ENCODE results near the genes HERPUD2, AOAH and GPR141.

GRCh38 chr7:35694706-35695395 lies at the start of gene HERPUD2:
Gene HERPUD2 (minus strand): TSS chr7:35695135.
- PRO-cap, result bidirectional peak, plus-strand start at chr7:35694747, minus-strand start at chr7:35694601; bidirectional peak, plus-strand start at chr7:35694945, minus-strand start at chr7:35694918
CAGE:
- cytosol, long polyA minus RNA, result start-site peak on the minus strand at chr7:35695071-35695151, 18 reads
- cytosol, long polyA plus RNA, result start-site peak on the minus strand at chr7:35694883-35694901, 19 and 71 reads in 2 replicates; start-site peak on the minus strand at chr7:35695126-35695144, 174 and 170 reads in 2 replicates
- long polyA plus RNA, result no peak
- nucleus, long polyA minus RNA, result start-site peak on the minus strand at chr7:35694880-35694901, 46 reads; start-site peak on the minus strand at chr7:35695126-35695143, 244 reads
- nucleus, long polyA plus RNA, result no peak

GRCh38 chr7:35725129-35725774 lies 30.3 kb upstream of the HERPUD2 start:
- PRO-cap, result no peak
CAGE:
- cytosol, long polyA minus RNA, result no peak
- cytosol, long polyA plus RNA, result no peak
- long polyA plus RNA, result no peak
- nucleus, long polyA minus RNA, result no peak
- nucleus, long polyA plus RNA, result no peak

DNA sequence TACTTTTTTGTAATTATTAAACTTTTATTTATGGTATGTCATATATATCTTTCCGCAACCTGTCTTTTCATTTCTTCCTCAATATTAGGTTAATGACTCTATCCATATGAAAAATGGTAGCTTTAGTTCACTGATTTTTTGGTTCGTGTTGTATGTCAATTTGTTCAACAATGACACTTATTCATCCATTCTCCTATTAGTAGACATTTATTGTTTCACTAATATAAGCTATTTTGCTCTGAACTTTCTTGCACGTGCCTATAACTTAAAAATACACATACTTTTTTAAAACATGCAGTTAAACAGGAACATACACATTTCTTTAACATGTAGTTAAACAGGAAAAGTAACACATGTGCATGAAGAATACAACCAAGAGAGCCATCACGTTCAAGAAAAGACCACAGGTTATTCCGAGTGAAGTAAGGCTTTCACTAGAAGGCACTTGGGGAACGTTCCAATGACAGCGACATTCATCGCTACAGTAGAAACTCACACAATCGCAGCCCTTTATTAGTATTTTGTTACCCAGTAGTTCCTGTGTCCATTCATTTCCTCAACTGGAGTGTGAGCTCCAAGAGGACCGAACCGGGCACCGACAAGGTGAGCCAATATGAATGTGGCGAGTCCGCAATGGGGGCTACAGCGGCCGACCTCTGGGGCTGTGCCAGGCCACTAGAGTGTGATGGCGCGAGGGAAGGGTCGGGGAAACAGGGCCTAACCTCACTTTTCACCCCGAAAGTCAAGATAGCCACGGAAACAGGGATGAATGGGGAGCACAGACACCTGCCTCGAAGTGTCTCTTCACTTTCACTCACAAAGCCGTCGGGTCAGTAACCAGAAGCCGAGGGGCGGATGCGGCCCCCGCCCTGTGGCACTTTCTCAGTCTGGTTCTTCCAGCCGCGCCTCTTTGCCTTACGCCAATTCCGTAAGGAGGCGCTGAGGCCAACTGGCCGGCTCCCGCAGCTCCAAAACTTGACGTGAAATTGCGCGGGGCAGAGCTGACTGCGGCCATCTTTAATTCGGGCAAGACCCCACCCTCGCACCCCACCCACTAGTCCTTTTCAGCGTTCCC lies 820 bp upstream of the SEPTIN7 start:
- PRO-cap, result unidirectional peak, plus-strand start at position 437 of the sequence; bidirectional peak, plus-strand start at position 675 of the sequence, minus-strand start at position 562 of the sequence; bidirectional peak, plus-strand start at position 971 of the sequence, minus-strand start at position 835 of the sequence
CAGE:
- cytosol, long polyA minus RNA, result no peak
- cytosol, long polyA plus RNA, result no peak
- long polyA plus RNA, result no peak
- nucleus, long polyA minus RNA, result no peak
- nucleus, long polyA plus RNA, result no peak

DNA sequence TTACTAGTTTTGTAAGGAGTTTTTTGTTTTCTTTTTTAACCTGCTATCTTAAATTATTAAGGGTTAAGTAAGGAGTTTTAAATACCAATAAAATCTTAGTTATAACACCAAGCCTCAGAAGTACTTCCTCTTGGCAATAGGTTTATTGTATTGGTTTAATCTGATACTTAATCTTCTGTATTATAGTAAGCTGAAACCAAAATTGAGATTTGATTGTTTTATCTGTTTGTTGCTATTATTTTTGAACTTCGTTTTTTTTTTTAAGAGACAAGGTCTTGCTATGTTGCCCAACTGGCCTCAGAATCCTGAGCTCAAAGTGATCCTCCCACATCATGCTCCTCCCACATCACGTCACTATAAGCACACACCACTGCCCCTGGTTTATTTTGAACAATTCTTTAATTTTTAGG lies 83.9 kb downstream of the SEPTIN7 start:
- PRO-cap, result no peak
CAGE:
- cytosol, long polyA minus RNA, result no peak
- cytosol, long polyA plus RNA, result no peak
- long polyA plus RNA, result no peak
- nucleus, long polyA minus RNA, result no peak
- nucleus, long polyA plus RNA, result no peak

- PRO-cap, result no peak
CAGE:
- cytosol, long polyA minus RNA, result no peak
- cytosol, long polyA plus RNA, result no peak
- long polyA plus RNA, result no peak
- nucleus, long polyA minus RNA, result no peak
- nucleus, long polyA plus RNA, result no peak
These were observed 68.6 kb upstream of the EEPD1 start for GRCh38 chr7:36084393-36084974.

DNA sequence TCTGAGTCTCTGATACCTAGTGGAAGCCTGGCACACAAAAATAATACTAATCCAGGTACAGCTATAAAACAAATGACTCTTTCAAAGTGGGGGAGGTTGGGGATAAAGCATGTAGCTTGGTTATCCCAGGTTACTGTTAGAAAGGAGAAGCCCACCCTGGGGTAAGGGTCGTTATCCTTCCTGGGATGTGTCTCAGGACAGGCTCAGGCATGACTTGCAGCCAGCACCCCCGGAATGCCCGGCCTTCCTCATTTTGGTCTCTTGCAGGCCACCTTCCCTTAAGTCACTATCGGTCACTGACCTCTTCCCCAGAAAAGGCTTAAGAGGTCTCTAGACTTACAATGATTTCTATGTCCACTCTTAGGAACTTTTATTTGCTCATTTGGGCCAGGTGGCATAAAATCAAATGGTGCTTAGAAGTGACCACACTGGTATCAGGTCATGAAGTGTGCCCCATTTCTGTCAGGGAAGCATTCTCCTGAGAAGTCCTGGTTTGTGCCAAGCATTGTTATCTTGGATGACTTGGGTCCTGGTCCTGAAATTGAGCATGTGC lies 37.7 kb downstream of the EEPD1 start:
- PRO-cap, result no peak
CAGE:
- cytosol, long polyA minus RNA, result no peak
- cytosol, long polyA plus RNA, result no peak
- long polyA plus RNA, result no peak
- nucleus, long polyA minus RNA, result no peak
- nucleus, long polyA plus RNA, result no peak

- PRO-cap, result no peak
CAGE:
- cytosol, long polyA minus RNA, result no peak
- cytosol, long polyA plus RNA, result no peak
- long polyA plus RNA, result no peak
- nucleus, long polyA minus RNA, result no peak
- nucleus, long polyA plus RNA, result no peak
These were observed 56.3 kb downstream of the EEPD1 start for GRCh38 chr7:36209074-36210126.

DNA sequence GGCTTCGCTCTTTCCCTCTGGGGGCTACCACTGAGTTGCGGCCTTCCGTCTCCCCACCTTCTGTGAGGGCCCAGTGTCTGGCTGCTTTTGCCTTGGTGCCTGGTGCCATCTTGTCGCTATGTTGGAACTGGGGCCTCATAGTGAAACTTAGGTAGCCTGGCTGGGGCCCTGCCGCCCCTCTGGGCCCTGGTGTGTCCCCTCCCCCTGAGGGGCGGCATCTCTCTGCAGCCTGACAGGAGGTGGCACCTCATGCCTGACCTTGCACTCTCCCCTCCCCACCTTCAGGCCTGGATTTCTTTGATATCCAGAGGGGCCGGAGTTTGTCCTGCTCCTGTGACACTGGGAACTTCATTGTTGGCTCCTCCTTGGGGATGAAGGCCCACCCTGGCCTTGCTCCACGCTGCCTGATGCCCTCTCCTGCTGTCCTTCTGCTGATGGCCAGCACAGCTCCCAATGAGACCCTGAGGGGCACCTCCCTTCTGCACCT lies 144.2 kb downstream of the ANLN start:
- PRO-cap, result no peak
CAGE:
- cytosol, long polyA minus RNA, result no peak
- cytosol, long polyA plus RNA, result no peak
- long polyA plus RNA, result no peak
- nucleus, long polyA minus RNA, result no peak
- nucleus, long polyA plus RNA, result no peak

GRCh38 chr7:36724051-36724930 lies at the start of gene AOAH:
Gene AOAH (minus strand): TSS chr7:36724494.
- PRO-cap, result no peak
CAGE:
- cytosol, long polyA minus RNA, result no peak
- cytosol, long polyA plus RNA, result no peak
- long polyA plus RNA, result no peak
- nucleus, long polyA minus RNA, result no peak
- nucleus, long polyA plus RNA, result no peak

DNA sequence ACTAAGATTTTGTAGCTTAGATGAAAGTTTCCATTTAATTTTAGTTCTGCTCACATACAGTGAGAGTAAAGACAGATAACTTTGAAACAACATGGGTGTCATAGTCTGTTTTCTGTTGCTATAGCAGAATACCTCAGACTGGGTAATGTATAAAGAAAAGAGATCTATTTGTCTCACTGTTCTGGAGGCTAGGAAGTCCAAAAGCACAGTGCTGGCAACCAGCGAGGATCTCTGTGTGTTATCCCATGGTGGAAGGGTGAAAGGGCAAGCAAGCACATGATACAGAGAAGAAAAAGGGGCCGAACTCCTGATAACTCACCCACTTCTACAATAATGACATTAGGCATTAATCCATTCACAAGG lies 28.0 kb upstream of the AOAH start:
- PRO-cap, result no peak
CAGE:
- cytosol, long polyA minus RNA, result no peak
- cytosol, long polyA plus RNA, result no peak
- long polyA plus RNA, result no peak
- nucleus, long polyA minus RNA, result no peak
- nucleus, long polyA plus RNA, result no peak

GRCh38 chr7:36789674-36790018 lies 65.4 kb upstream of the AOAH start:
- PRO-cap, result no peak
CAGE:
- cytosol, long polyA minus RNA, result no peak
- cytosol, long polyA plus RNA, result no peak
- long polyA plus RNA, result no peak
- nucleus, long polyA minus RNA, result no peak
- nucleus, long polyA plus RNA, result no peak

DNA sequence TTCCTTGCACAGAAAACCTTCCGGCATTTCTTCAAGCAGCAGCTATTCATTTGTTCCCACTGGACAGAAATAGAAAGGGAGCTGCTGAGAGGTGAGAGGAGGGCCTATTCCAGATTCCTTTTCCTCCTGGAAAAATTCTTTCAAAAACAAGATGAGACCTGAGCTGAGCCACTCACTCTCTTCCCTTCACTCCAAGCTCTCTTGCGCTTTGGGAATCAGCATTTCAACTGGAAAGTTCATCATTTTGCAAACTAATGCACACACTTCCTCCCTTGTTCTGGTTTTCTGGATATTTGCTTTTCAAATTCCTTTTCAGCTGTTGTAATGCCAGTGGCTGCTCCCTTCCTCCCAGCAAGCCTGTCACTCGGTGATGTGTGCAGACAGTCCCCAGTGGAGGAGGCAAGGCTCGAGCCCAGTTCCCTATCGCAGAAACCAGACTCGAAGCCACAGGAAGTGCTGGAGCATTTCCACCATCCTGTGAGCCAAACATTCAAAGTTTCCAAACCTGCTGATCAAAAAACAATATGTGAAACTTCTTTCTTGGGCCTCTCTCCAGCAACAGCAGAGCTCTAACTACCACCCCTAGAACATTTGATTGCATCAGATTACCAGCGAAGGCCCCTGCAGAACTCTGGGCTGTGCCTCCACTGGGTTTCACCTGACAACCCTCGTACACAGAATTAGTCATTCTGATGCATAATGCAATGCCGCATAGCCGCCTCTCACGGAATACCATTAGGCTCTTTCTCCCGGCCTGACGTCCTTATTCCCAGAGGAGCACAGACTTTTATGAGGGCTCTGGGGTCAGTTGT lies 94.1 kb downstream of the ELMO1 start:
- PRO-cap, result unidirectional peak, plus-strand start at position 72 of the sequence; bidirectional peak, plus-strand start at position 687 of the sequence, minus-strand start at position 597 of the sequence
CAGE:
- cytosol, long polyA minus RNA, result no peak
- cytosol, long polyA plus RNA, result no peak
- long polyA plus RNA, result no peak
- nucleus, long polyA minus RNA, result no peak
- nucleus, long polyA plus RNA, result no peak

DNA sequence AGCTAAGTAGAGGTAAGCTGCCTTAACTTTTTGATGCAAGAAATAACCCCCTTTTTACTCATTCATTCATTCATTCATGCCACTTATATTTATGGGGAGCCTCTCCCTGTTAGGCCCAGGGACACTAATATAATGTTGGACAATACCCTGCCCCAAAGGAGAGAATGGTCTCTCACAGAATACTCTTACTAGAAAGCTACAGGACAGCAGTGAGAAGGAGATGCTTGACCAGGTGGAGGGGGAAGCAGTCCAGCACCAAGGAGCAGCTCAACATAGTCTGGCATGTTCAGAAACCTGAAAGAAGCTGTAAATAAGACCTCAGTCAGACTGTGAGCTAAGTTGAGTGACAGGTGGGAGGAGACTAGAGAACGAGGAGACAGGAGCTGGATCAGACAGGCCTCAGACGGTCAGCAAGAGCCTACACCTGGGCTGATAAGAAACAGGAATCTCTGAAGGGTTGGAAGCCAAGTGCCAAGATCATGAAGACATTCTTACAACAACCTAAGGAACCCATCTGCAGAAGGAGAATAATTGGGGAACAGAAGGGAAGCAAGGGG lies 54.6 kb downstream of the ELMO1 start:
- PRO-cap, result no peak
CAGE:
- cytosol, long polyA minus RNA, result no peak
- cytosol, long polyA plus RNA, result no peak
- long polyA plus RNA, result no peak
- nucleus, long polyA minus RNA, result no peak
- nucleus, long polyA plus RNA, result no peak

GRCh38 chr7:37416913-37417546 lies 31.6 kb downstream of the ELMO1 start:
- PRO-cap, result no peak
CAGE:
- cytosol, long polyA minus RNA, result no peak
- cytosol, long polyA plus RNA, result no peak
- long polyA plus RNA, result no peak
- nucleus, long polyA minus RNA, result no peak
- nucleus, long polyA plus RNA, result no peak

DNA sequence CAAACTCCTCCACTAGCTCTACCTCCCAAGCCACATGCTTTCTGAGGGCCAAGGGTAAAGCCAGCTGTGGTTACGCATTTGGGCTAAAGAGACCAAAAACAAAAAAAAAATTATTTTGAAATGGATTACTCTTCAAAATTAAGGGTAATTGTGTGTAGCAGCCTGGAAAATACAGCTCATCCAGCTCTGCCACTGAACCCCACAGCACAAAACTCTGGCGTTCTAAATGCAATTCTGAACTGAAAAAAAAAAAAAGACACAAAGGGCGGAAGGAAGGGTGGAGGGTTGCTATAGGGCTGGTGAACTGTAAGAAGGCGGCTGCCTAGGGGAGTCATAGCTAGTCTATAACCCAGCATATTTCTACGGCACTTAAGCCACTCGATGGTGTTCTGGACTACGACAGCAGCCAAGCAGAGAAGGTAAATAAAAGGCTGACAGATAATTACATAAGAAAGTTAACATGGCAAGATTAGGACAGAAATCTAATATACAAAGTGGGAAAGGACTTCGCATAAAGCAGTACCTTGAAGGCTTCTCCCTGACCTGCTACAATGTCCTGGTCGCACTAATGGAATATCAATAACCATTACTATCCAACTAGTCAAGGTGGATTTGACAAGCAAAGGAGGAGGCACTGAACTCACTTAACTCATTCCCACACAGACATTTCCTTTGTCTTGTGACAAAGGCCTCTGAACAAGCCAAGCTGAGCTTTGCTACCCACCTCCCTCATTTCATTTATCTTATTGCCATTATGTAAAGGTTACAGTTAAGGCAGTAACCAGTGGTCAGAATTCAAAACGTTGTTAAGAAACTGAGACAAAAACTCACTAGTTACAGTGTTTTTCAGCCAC lies 7.5 kb downstream of the ELMO1 start:
- PRO-cap, result bidirectional peak, plus-strand start at position 372 of the sequence, minus-strand start at position 212 of the sequence
CAGE:
- cytosol, long polyA minus RNA, result no peak
- cytosol, long polyA plus RNA, result no peak
- long polyA plus RNA, result no peak
- nucleus, long polyA minus RNA, result no peak
- nucleus, long polyA plus RNA, result no peak

DNA sequence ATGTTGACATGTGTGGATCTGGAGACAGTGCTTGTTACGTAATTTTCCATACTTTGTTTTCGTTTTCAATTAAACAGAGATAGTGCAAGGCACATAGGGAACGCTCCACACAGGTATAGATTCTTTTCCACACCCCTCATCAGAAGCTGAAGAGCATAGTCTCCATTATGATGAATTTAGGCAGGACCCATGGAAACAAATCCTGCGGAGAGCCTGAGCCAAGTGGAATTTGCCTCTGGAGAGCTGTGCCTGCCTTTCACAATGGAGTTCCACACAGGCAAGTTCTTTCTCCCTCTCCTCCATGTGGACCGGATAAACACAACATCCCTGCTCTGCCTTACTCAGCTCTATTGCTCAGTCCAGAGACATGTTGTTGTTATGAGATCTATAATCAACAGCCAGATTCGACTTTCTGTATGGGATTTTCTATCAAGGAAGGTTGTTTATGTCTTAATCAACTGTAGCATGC lies 59.4 kb upstream of the ELMO1 start:
- PRO-cap, result no peak
CAGE:
- cytosol, long polyA minus RNA, result no peak
- cytosol, long polyA plus RNA, result no peak
- long polyA plus RNA, result no peak
- nucleus, long polyA minus RNA, result no peak
- nucleus, long polyA plus RNA, result no peak

GRCh38 chr7:37570109-37570494 lies 113.5 kb upstream of the GPR141 start:
- PRO-cap, result no peak
CAGE:
- cytosol, long polyA minus RNA, result no peak
- cytosol, long polyA plus RNA, result no peak
- long polyA plus RNA, result no peak
- nucleus, long polyA minus RNA, result no peak
- nucleus, long polyA plus RNA, result no peak

GRCh38 chr7:37683556-37683941 lies at the start of gene GPR141:
Gene GPR141 (plus strand): TSS chr7:37683766.
- PRO-cap, result no peak
CAGE:
- cytosol, long polyA minus RNA, result no peak
- cytosol, long polyA plus RNA, result no peak
- long polyA plus RNA, result no peak
- nucleus, long polyA minus RNA, result no peak
- nucleus, long polyA plus RNA, result no peak

DNA sequence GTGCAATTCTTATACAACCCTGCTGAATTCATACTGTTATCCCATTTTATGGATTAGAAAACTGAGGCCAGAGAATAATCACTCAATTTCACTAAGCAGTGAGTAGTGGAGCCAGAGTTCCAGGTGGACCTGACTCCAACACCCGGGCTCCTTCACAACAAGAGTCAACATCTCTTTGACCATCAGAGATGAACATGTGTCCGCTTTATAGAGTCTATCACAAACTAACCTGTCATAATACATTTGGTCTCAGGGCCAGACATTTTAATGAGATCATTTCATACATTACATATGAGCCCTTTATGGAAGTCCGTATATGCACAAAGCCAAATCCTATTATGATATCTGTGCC lies 74.8 kb downstream of the STARD3NL start:
- PRO-cap, result no peak
CAGE:
- cytosol, long polyA minus RNA, result no peak
- cytosol, long polyA plus RNA, result no peak
- long polyA plus RNA, result no peak
- nucleus, long polyA minus RNA, result no peak
- nucleus, long polyA plus RNA, result no peak

GRCh38 chr7:38306792-38307335 lies 128.8 kb downstream of the STARD3NL start:
- PRO-cap, result no peak
CAGE:
- cytosol, long polyA minus RNA, result no peak
- cytosol, long polyA plus RNA, result no peak
- long polyA plus RNA, result no peak
- nucleus, long polyA minus RNA, result no peak
- nucleus, long polyA plus RNA, result no peak